Peyer's patch (tissue), 4 donors: ENCODE measurements around a stretch of chr22.

GRCh38 chr22:21961703-21962290 is 9.1 kb upstream of the PPM1F start:
- PRO-cap = no peak
- RAMPAGE, long total RNA, 4 experiments = no peak in any of the 4 experiments

- PRO-cap = no peak
- RAMPAGE, long total RNA, 4 experiments = no peak in any of the 4 experiments
These were observed 41.1 kb upstream of the TOP3B start for GRCh38 chr22:22023612-22024111.

DNA sequence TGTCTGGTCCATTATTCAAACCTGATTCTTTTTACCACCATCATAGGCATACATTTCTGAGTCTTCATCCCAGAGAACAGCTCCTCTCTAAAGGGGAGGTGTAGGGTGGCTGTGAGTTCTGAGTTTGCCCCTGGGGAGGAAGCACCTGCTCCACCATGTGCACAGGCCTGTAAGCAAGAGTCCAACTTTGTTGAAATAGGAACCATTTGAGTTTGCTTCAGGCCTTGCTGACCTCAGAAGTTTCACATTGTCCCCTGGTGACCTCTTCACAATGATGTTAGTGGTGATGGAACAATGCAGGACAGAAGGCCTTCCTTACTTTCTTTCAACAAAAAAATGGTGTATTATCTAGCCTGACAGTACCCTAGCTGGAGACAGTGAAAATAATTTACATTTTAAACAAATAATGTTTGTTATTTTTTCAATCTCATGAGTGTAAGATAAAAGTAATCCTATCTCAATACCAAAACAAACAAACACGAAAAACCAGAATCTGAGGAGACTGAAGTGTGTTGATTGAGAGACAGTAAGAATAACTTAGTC is 54.7 kb upstream of the TOP3B start:
- PRO-cap = no peak
- RAMPAGE, long total RNA, 4 experiments = no peak in any of the 4 experiments

DNA sequence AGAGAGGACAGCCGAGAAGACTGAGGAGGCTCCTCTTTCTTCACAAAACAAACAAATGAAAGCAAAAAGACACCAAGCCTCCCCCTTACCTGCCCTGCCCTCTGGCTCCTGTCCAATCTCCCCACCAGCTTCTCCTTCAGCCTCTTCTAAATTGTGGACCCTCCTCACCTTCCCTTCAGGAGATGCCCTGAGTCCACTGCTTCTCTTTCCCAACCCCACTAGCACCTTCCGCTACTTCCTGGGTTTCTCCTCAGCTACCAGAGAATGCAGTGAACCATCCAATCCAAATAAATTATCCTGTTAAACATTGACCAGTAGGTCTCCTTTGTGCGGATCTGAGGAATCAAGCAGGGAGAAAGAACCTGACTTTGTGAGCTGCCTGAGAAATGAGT is 63.3 kb upstream of the VPREB1 start:
- PRO-cap = no peak
- RAMPAGE, long total RNA, 4 experiments = no peak in any of the 4 experiments

DNA sequence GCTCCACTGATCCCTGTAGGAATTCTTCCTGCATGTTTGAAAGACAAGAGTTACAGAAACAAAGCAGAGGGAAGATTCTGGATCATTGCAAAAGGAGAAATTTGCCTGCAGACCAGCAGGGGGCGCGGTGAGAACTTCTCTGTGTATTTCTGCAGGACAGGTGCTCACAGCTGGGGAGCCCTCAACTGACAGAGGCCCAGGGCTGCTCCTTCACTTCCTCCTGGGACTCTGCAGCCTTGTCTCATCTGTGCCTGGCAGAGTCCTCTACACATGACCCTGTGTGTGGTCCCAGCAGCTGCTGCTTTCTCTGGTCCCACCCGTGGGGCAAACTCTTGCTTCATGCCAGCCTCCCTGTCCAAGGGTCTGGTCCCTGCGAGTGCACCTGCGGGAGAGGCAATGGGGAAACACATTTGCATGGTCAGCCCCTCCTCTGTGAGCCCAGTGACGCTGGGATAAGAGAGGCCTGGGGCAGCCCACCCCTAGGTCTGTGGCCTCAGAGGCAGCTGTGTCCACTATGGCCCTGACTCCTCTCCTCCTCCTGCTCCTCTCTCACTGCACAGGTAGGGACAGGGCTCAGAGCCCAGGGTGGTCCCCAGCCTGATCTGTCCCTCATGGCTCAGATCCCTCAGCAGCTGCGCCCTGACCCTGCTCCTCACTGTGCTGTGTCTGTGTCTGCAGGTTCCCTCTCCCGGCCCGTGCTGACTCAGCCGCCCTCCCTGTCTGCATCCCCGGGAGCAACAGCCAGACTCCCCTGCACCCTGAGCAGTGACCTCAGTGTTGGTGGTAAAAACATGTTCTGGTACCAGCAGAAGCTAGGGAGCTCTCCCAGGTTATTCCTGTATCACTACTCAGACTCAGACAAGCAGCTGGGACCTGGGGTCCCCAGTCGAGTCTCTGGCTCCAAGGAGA is 43.2 kb upstream of the VPREB1 start:
- PRO-cap = no peak
- RAMPAGE, long total RNA, 4 experiments = no peak in any of the 4 experiments

DNA sequence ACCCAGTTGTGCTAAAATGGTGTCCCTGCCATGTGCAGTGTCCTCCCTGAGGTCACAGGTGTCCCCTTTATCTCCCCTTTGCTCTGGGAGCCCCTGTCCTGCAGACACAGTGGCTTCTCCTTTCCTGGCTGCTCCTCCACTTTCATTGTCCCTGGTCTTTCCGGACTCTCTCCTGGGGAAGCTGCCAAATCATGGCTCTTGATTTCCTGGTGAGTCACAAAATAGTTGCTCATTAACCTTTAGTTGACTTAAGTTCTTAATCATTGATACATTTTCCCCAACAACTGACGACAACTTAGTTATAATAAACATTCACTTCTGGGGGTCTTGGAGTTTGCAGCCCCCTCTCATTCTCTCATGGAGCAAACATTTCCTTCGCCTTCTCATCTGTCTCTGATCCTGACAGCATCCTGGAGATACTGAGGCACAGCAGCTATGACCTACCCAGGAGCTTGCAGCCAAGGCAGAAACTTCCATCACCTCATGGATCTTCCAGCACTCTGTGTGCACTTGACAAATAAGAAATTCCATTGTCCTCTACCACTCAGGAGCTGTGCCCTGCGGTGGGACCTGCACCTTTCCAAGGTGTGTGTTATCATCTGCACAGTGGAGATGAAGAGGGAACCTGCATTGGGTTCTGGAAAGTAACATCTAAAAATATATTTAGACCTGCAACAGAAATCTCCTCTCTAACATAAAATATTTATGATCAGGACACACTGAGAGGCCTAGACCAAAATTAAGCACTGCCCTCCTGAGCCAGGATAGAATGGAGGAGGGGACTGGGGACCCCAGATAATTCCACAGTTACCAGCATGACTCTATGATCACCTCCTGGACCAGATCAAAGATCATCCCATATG is 49.0 kb downstream of the GGTLC2 start:
- PRO-cap = unidirectional peak, minus-strand start at position 147 of the sequence
- RAMPAGE, long total RNA, 4 experiments = no peak in any of the 4 experiments

DNA sequence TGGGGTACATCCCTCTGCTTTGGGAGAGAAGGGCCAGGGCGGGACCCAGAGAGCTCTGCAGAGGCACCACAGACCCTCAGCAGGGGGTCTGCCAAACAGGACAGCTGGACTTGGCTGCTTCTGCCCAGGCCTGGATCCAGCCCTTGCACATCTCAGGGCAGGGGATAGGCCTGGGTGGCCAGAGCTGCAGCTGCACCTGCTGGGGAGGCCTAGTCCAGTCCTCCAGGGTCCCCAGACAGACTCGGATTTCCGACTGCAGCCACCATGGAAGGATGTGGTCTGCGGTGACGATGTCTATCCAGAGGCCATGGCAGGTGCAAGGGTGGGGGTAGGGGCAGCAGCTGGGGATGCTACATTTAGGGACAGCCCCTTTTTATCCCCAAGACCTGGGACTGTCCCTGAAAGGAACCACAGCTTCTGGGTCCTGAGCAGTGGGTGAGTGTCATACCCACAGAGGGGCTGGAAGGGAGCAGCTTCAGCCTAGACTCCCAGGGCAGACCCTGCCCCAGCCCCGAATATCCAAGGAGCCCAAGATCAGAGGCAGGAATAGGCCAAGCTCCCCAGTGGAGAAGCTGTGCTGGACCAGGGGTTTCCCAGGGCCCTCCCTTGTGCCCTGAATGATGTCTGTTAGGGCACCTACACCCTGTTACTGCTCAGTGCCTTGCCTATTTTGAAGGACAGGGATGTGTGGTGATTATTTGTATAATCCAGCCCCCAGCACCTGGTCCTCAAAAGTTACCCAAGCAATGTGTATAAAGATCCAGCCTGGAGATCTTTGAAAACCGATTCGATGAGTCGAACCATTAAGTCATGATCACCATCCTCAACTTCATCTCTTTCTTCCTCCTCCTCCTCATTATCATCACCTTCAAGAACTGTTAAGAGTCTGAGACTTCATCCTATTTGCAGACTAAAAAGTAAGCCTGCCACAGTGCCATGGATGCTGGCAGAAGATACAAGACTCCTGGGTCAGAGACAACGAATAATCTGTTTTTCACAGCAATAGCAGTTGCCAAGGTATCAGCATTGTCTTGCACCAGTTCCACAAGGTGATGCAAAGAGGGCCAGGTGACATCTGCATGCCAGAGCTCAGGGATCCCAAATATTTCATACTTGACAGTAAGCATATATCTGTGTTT is 2.4 kb upstream of the IGLL5 start:
- PRO-cap = no peak
- RAMPAGE, long total RNA, 4 experiments = no peak in any of the 4 experiments

GRCh38 chr22:22895297-22895897 is 7.8 kb downstream of the IGLL5 start:
- PRO-cap = no peak
- RAMPAGE, long total RNA, 4 experiments = start-site peak on the plus strand in 1 of 4 experiments, at chr22:22895097-22895691 at its widest, 39 reads per replicate

DNA sequence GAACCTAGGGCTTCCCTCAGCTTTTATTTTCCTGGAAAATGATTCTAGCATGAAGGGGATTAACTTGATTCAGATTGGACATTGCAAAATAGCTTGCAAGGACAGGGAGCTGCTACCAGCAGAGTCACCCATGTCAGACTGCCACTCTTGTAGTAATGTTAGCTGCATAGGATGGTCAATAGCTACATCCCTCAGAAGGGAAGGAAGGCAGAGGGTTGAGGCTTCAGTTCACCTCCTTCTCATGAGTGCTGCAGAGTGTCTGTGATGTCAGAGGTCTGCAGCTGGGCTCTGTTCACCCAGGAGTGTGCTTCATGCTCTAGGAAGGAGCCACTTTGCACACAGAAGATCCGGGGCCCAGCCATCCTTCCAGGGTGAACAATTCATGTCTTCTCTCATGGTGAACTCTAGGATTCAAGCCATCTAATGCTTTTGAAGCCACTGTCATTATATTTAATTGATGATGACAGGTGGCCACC is 16.0 kb downstream of the IGLL5 start:
- PRO-cap = no peak
- RAMPAGE, long total RNA, 4 experiments = no peak in any of the 4 experiments

DNA sequence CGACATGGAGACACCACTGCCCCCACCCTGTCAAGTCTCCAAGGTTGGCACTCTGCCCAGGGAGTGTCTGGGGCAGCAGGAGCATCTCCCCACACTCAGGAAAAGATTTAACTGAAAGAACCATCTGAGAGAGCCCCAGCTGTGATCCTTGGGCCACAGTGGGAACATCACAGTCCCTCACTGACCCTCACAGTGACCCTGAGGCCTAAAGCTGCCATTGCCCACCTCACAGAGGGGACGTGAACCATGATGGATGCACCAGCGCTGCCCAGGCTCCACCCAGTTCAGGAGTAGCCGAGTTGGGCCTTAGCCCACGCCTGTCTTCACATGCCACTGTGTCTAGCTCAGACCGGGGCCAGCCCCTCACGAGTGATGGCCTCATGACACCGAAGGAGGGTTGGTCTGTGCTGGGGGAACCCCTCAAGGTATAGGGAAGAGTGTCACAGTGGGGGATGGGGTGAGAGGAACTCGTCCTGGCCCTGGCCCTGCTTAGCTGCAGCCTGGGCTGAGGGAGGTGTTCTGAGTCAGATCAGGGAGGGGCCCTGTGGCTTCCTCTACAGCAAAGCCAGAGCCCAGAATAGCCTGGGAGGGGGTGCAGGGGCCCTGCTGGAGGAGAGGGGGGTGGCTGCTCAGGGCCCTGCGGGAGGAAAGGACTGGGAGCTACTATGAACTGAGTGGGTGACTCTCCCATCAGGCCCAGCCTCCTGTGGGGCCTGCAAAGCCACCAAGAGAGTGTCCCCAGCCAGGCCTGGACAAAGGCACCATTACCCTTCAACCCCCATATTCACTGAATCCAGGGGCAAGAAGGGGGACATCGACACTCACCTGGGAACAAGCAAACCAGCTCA is 41.0 kb downstream of the IGLL5 start:
- PRO-cap = no peak
- RAMPAGE, long total RNA, 4 experiments = no peak in any of the 4 experiments

DNA sequence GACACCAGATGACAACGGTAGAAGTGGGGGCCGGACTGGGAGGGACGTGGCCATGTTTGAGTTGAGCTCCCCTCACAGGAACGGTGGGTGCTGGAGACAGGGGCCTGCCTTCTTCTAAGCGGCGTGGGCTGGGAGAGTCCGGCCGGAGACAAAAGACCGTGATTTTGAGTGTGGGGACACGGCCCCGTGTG is 203 bp downstream of the RSPH14 start:
- PRO-cap = no peak
- RAMPAGE, long total RNA, 4 experiments = no peak in any of the 4 experiments

DNA sequence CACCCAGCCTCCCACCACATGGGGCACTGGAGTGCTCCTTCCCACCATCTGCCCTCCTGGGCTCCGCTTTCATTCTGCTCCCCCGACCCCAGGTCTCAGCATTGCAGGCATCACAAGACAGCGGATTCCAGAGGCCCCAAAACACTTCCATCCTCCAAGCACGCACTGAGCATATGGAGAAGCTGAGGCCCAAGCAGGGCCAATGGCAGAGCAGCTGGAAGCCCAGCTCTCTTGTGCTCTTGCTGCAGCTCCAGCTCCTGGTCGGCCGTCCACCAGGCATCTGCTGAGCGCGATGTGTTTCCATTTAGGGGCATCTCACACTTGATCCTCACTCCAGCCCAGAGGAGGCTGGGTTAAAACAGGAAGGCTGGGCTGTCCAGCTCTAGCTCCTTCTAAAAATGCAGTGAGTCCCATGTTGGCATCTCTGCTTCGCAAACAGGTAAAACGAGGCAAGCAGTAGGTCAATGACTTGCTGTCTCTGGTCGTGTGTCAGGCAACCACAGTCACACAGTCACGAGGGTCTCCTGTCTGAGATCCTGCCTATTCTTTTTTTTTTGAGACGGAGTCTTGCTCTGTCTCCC is 65.4 kb downstream of the IGLL1 start:
- PRO-cap = no peak
- RAMPAGE, long total RNA, 4 experiments = no peak in any of the 4 experiments

DNA sequence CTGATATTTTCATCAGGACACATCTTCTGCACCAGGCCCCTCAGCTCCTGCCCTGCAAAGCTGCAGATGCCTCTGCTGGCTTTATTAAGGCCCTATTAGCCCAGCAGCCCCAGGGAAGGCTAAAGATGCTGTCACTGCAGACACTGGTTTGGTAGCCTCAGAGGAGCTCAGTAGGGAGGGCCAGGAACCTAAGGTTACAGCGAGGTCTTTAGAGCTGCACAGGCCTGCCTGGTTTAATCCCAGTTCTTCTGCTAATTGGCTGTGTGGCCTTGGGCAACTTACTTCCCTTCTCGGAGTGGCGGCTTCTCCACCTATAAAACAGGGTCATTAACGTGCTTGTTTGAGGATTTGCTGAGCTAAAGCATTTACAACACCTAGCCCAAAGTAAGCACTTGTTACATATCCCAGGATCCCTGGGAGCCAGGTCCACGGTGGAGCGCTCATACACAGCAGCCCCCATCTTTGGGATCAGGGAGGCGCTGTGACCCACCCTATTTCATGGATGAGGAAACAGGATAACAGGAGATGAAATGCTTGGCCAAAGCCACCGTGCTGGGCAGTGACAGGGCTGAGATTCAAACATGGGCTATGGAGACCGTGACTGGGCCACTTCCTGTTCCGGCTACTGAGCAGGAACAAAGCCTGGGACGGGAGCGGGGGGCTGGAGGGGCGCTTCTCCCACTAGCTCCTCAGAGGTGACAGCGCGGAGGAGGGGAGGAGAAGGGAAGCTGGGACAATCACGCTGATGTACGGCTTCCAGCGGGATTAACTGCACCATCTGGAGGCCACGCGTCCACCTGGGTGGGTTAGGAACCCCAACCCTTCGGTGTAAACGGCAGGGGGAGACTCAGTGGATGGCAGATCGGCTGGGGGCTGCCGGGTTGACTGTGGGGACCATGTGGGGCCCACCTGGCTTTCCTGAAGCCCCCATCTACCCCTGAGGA is 61.5 kb downstream of the IGLL1 start:
- PRO-cap = no peak
- RAMPAGE, long total RNA, 4 experiments = no peak in any of the 4 experiments

DNA sequence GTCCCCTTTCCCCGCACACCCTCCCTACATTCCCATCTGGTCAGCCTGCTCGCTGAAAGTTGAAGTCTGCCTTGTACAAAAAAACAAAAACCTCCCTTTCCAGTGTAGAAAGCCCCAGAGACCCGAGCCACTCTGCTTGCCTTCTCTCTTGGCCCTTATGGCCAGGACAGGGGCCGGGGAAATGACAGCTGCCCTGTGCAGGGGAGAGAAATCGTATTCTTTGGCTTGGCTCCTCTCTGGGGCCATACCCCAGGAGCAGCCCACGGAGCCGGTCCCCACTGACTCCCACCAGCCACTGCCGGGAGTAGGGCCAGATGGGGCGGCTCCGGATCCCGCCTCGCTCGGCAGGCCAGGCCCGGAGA is 59.4 kb downstream of the IGLL1 start:
- PRO-cap = no peak
- RAMPAGE, long total RNA, 4 experiments = no peak in any of the 4 experiments

- PRO-cap = unidirectional peak, plus-strand start at chr22:23521386; bidirectional peak, plus-strand start at chr22:23522048, minus-strand start at chr22:23521897
- RAMPAGE, long total RNA, 4 experiments = no peak in any of the 4 experiments
These were observed 58.5 kb downstream of the IGLL1 start for GRCh38 chr22:23521087-23522393.

DNA sequence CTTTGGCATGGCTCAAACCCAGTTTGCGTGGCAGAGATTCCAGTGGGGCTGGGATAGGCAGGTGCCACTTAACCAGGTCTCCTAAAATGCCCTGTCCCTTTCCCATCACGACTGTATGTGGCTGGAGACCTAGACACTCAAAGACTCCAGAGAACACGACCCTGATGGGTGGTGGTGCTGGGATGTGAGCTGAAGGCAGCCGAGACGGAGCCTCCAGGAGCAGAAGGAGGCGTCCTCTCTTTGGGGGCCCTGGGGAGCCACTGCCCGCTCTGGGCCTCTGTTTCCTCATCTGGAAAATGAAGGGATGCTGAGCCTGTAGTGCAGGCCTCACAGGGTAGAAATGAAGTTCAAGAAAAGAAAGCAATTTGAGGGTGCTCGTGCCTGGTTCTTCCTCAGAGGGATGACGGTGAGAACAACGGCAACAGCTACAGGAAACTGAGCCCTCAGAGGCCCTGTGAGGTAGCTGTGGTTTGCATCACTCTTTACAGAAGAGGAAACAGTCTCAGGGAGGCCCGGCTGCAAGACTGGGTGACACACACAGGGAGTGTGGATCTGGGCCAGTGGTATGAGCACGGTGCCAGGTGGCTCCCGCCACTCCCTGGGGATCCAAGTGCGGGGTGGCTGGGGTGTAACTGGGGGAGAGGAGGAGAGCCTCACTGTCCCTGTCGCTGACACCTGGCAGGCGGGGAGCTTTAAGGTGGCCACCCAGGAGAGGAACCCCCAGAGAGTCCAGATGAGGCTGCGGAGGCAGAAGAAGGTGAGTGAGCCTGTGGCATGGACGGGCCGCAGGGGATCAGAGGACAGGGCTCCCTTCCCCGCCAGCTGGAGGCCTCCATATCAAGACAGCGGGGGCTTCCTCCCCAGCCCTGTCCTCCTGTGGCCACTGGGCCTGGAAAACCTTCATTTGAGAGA is 5.4 kb downstream of the RGL4 start:
- PRO-cap = bidirectional peak, plus-strand start at position 499 of the sequence, minus-strand start at position 437 of the sequence
- RAMPAGE, long total RNA, 4 experiments = no peak in any of the 4 experiments

DNA sequence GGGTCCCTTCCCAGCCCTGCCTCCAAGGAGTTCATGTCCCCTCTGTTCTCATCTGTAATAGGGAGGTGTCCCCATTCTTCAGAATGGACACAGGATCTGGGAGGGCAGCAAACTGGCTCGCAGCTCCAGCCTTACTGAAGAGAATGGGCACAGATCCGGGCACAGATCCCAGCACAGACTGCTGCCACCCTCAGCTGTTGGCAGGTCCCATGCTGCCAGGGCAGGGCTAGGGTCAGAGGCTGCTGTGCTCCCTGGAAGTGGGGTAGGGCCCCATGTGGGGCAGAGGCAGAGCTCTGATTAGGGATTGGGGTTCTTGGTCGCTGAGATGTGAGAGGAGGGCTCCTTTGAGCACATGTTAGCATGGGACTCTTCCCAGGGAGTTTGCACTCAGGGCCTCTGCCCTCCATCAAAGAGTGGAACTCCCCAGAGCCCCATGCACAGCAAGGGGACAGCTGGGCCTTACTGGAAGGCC is 3.6 kb downstream of the DERL3 start:
- PRO-cap = no peak
- RAMPAGE, long total RNA, 4 experiments = no peak in any of the 4 experiments

DNA sequence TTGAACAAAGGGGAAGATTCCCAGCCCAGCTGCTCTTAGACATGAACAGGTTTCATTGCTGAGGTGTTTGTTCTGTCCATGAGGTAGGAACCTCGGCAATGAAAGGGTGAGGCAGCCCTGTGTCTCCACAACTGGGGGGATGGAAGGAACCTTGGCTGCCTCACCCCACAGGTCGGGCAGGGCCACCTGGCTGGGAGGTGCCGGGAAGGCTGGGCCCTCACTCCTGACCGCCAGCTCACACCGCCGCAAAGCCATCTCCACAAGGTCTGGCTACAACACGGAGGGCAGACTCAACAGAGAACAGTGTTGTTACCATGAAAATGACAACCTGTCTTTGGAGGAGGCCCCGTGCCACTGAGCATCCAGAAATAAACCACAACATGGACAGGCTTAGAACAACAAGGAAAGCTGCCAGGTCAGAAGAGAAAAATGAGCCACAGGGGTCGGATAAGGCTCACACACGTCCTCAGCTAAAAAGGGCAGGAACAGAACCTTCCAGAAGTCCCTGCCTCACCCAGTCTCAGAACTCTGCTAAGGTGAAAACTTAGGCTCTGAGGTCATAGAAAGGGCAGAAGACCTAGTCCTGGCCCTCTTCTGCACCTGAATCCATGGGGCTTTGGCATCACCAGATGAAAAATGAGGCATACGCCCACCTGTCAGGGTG is 3.0 kb downstream of the DERL3 start:
- PRO-cap = no peak
- RAMPAGE, long total RNA, 4 experiments = no peak in any of the 4 experiments

DNA sequence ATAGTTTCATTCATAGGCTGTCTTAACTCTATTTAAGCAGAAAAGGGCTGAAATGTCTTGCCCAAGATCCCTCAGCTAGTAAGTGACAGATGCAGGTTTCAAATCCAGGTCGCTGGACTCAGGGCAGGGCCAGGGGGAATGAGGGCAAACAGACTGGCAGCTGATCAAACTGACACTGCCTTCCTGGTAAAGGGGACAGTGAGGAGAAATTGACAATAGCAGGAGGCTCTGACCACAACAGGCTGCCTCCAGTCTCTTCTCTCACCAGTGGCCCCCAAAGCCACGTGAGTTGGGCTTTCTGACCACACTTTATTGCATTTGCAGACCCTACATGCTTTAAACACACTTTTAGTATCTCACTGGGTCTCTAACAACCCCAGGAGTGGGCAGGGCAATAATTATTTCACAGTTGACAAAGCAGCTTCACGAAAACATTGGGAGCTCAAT is 16.6 kb downstream of the MIF start:
- PRO-cap = no peak
- RAMPAGE, long total RNA, 4 experiments = no peak in any of the 4 experiments

DNA sequence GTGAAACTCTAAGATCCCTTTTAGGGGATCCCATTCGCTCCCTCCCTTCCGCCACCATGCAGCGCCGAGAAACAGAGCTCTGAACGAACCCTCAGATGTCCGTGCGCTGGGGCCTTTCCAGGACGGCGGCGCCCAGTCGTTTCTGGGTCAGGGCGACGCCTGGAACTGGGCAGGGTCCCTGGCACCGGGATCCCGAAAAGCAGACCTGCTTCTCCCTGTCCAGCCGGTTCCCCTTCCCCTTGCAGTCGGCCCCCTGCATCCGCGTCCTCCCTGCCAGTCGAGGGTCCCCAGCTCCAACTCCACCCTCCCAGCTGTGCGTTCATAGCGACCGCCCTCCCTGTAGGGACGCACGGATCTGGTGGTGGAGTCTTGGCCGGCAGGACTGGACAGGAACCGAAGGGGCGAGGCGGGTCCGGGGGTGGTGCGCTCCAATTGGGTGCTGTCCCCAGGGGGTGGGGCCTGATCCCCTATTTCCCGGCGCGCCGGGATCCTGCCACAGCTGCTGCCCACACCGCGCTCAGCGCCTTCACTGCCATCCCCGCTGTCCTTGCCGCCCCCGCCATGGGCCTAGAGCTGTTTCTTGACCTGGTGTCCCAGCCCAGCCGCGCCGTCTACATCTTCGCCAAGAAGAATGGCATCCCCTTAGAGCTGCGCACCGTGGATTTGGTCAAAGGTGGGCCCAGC is 5.5 kb upstream of the DDT start:
- PRO-cap = bidirectional peak, plus-strand start at position 498 of the sequence, minus-strand start at position 357 of the sequence
- RAMPAGE, long total RNA, 4 experiments = no peak in any of the 4 experiments